Measurements from ENCODE around the genes CACNG7, NDUFA3, TFPT, LENG1, RPS9 and LILRB2.

DNA sequence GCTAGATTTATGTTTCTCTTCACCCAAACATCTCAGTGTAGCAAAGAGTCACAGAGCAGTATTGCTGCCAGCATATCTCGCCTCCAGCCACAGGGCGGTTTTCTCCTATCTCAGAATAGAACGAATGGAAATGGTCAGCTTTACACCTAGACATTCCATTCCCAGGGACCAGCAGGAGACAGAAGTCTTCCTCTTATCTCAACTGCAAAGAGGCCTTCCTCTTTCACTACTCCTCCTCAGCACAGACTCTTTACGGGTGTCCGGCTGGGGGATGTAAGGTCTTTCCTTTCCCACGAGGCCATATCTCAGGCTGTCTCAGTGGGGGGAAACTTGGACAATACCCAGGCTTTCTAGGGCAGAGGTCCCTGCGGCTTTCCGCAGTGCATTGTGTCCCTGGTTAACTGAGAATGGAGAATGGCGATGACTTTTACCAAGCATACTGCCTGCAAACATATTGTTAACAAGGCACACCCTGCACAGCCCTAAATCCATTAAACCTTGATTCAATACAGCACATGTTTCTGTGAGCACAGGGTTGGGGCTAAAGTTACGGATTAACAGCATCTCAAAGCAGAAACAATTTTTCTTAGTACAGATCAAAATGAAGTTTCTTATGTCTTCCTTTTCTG lies 1.2 kb downstream of the ZNF813 start:
- PRO-cap: no peak

GRCh38 chr19:53519487-53520001 lies 18.4 kb upstream of the ZNF331 start:
- PRO-cap: no peak

DNA sequence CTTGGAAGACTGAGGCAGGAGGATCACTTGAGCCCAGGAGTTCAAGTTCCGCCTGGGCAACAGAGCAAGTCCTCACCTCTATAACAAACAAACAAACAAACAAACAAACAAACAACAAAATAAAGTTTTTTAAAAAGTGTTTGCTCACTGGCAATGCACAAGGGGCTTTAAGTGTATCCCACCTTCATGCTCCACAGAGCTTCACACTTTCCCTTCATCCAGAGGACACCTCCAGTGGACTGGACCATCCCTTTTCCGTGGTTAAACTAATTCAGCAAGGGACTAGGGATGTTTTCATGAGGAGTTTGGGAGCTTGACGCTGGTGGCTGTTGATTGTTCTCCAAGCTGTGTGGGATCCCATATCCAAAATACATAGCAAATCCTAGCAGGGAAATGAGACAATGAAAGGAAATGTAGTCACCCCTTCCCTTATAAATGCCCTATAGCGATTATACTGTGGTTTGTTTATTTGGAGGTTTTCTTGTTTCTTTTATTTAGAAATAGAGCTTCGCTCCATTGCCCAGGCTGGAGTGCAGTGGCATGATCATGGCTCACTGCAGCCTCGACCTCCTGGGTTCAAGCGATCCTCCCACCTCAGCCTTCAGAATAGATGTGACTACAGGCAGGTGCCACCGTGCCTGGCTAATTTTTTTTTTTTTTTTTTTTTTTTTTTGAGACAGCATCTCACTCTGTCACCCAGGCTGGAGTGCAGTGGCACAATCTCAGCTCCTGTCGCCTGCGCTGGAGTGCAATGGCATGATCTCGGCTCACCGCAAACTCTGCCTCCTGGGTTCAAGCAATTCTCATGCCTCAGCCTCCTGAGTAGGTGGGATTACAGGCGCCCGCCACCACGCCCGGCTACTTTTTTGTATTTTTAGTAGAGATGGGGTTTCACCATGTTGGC lies 31.5 kb upstream of the DPRX start:
- PRO-cap: no peak

- PRO-cap: no peak
Measured at GRCh38 chr19:53781386-53781802, 42.7 kb downstream of the NLRP12 start.

GRCh38 chr19:53908876-53909702 lies at the start of gene CACNG7:
TSS of gene CACNG7 (plus strand) at chr19:53909278.
- PRO-cap: no peak

DNA sequence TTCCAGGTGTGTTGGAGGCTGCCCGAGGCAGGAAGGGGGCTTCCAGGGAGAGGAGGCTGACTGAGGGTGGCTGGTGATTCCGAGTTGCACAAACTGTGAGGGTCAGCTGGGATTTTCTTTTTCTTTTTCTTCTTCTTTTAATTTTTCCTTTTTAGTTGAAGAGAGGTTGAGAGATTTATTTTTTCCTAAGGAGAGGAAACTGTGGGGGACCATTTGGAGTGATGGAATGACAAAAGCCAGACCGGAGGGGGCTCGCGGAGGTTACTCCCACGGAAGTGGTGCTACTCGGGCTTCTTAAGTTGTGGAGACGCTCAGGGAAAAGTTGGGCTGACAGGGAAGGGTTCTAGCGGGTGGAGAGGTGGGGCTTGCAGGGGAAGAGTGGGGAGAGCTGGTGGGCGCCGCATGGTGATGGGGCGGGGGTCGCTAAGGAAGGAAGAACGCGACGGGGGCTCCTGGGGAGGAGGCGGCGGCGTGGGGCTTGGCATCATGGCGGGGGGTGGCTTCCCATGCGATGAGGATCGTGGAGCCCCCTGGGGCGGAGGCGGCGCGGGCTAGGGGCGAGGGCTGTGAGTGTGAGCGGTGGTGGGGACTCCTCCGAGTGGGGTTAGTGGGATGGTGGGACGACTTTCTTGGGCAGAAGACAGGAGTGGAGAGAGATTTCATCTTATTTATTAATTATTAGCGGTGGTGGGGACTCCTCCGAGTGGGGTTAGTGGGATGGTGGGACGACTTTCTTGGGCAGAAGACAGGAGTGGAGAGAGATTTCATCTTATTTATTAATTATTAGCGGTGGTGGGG lies 754 bp upstream of the CACNG8 start:
- PRO-cap: no peak

- PRO-cap: bidirectional peak, plus-strand start at chr19:54102855, minus-strand start at chr19:54102671
Measured at GRCh38 chr19:54102322-54102963, at the start of gene NDUFA3. TSS of gene NDUFA3 (plus strand) at chr19:54102855.

GRCh38 chr19:54107986-54108431 lies 5.4 kb downstream of the NDUFA3 start:
- PRO-cap: no peak

DNA sequence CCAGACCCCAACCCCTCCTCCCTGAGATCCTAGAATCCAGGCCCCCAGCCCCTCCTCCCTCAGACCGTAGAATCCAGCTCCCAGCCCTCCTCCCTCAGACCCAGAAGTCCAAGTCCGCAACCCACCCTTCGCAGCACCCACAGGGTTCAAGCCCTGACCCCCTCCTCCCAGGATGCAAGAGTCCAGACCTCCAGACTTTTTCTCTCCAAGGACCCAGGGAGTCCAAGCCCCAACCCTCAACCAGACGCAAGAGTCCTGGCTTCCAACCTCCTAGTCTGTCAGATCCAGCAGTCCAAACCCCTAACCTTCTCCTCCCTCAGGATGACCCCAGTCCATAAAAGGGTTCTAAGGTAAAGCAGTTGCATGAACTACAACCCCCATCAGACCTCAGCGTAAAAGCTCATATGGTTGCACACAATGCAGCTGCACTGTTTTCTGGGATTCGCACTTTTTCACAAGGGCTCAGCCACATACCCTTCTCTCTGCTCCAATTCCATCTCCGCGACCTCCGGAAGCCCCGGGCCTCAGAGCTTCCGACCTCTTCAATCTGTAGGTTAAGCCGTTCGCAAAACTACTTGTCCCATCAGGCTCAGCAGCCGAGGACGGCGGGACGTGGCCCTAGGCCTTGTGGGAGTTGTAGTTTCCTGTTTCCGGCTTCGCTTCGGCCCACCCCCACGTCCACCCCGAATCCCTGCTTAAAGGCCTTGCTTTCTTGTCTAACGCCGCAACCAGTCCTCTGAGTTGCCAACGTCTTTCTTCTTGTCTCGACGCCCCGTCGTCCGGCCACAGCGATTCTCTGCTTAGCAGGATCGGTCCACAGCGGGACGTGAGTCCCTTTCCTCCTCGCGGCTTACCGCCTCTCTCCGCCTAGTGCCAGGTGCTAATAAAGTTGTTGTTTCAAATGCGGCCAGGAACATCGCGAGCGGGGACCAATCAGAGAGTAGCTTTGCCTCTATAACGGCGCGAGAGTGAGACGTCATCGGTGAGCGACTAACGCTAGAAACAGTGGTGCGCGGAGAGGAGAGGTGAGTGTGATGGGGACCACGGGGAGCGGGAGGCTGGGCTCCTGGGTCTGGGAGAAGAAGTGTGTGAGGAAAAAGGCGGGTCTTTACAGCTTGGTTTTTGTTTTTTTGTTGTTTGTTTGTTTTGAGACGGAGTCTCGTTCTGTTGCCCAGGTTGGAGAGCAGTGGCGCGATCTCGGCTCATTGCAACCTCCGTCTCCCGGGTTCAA lies at the start of gene TFPT:
TFPT (minus strand) TSS at position 885 of the 1,231 bp plus-strand sequence.
- PRO-cap: bidirectional peak, plus-strand start at position 577 of the sequence, minus-strand start at position 526 of the sequence; bidirectional peak, plus-strand start at position 1,040 of the sequence, minus-strand start at position 885 of the sequence

GRCh38 chr19:54143366-54143895 lies 5.9 kb downstream of the CNOT3 start:
- PRO-cap: no peak

GRCh38 chr19:54159234-54160440 lies at the start of gene LENG1:
TSS of gene LENG1 (minus strand) at chr19:54159721.
- PRO-cap: bidirectional peak, plus-strand start at chr19:54159596, minus-strand start at chr19:54159718; bidirectional peak, plus-strand start at chr19:54160126, minus-strand start at chr19:54159802

DNA sequence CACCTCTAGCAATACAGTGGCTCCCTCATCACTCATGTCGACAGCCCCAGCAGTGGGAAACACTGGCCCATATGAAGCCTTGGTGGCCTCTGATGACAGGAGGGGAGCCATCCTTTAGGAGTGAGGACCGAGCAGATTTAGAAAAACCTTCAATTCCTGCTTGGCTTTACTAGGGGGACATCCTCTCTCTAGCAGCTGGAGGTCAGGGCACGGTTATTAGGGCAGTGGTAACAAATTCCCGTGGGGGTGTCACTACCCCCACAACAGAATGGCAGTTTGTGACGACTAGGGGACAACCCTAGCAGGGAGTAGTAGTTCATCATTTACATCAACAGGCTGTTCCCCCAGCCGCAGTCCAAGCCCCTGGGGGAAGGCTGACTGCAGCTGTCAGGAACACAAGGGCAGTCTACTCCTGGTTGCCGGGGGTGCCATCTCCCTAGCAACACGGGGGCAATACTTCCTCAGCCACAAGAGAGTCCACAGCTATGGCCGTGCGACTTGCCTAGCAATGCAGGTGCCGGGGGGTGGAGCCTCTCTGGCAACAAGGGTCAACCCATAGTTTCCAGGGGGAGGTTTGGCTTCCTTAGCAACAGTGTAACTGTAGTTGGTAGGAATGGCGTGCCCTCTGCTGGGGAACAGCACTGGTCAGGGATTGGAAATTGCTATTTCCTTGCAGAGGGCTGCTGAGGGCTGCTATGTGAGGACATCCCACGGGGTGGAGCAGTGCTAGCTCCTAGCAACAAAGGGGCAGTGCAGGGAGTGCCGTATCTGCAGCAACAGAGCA lies 6.7 kb upstream of the TMC4 start:
- PRO-cap: no peak

GRCh38 chr19:54180533-54181368 lies 7.8 kb upstream of the TMC4 start:
- PRO-cap: no peak

DNA sequence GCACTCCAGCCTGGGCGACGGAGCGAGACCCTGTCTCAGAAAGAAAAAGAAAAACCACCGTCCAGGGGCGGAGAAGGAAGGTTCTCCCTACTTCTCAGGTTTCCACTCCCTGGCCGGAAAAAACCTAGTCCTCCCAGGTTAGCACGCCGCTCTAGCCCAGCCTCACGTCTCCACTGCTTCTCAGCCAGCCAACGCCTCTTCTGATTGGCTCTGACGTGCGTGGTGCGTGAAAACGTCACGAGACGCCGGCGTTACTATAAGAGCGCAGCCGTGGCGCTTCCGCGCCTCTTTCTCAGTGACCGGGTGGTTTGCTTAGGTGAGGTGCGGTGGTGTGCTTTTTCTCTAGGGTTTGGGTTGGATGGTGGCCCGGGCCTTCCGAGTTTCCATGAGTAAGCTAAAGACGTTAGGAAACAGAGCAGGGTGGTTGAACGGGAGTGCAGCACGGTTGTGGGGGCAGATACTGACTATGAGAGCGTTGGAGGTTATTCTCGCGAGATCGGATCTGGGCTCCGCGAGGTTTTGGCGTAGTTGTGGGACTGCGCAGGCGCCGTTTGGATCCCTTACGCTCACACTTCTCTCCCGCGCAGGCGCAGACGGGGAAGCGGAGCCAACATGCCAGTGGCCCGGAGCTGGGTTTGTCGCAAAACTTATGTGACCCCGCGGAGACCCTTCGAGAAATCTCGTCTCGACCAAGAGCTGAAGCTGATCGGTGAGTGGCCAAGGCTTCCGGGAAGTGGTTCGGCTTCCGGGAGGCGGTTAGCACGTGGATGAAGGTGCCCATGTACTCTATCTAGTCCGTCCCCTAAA lies at the start of gene RPS9:
RPS9 (plus strand) TSS at position 286 of the 807 bp plus-strand sequence.
- PRO-cap: bidirectional peak, plus-strand start at position 286 of the sequence, minus-strand start at position 175 of the sequence; bidirectional peak, plus-strand start at position 590 of the sequence, minus-strand start at position 449 of the sequence

DNA sequence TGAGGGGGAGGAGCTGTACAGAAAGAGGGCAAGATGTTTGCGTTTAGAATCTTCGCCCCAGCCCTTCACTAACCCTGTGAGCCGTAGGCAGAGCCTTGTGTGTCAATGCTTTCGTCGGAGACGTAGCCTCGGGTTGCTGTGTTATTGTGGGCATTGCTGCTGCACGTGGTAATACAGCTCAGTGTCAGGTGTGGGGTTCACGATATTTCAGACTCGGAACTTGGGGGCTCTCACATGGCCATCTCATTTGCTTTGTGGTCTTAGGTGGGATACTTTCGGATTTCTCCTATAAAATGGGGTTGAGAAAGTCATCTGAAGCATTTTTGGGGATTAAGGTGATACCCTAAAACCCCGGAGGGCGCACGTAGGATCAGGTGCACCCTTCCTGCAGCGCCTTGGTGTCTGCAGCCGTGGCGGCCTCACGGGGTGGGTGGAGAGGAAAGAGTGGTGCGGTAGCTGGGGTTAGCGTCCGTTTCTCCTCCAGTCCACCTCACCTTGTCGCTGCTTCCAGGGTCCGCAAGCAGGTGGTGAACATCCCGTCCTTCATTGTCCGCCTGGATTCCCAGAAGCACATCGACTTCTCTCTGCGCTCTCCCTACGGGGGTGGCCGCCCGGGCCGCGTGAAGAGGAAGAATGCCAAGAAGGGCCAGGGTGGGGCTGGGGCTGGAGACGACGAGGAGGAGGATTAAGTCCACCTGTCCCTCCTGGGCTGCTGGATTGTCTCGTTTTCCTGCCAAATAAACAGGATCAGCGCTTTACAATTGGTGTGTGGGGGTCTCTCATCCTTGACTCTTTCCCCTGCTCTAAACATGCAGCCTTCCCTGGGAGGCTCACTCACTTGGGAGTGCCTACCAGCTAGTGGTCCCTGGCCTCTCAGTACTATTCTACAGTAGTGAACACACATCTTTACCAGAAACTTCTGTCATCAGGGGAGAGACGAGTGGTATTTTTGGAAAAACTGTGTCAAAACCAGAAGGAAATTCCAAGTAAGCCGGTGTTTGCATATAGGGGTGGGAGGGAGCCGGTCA lies 6.5 kb downstream of the RPS9 start:
- PRO-cap: no peak

GRCh38 chr19:54209599-54210587 lies 9.2 kb downstream of the RPS9 start:
- PRO-cap: bidirectional peak, plus-strand start at chr19:54210262, minus-strand start at chr19:54210062

GRCh38 chr19:54280956-54281187 lies at the start of gene LILRB2:
TSS of gene LILRB2 (minus strand) at chr19:54281110.
- PRO-cap: no peak

DNA sequence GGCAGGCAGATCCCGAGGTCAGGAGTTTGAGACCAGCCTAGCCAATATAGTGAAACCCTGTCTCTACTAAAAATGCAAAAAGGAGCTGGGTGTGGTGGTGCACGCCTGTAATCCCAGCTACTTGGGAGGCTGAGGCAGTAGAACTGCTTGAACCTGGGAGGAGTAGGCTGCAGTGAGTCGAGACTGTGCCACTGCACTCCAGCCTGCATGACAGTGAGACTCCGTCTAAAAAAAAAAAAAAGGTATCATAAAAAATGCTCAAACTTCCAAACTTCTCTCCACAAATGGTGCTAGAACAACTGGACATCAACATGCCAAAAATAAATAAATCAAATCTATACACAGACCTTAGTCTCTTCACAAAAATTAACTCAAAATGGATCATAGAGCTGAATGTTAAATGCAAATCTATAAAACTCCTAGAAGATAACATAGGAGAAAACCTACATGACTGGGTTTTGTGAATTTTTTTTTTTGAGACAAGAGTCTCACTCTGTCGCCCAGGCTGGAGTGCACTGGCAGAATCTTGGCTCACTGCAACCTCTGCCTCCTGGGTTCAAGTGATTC lies 5.8 kb upstream of the LENG8 start:
- PRO-cap: no peak

DNA sequence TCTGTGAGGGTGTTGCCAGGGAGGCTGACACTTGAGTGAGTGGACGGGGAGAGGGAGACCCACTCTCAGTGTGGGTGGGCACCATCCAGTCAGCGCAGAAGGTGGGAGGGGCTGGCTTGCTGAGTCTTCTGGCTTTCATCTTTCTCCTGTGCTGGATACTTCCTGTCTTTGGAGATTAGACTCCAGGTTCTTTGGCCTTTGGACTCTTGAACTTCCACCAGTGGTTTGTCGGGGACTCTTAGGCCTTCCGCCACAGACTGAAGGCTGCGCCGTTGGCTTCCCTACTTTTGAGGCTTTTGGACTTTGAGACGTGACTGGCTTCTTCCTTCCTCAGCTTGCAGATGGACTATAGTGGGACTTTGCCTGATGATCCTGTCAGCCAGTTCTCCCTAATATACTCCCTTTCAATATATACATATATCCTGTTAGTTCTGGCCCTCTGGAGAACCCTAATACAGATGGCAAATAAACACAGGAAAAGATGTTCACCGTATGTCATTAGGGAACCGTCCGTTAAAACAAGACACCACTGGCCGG lies 4.2 kb upstream of the LENG8 start:
- PRO-cap: no peak

- PRO-cap: no peak
Measured at GRCh38 chr19:54455384-54456428, 6.7 kb downstream of the LENG8 start.